MCF 10A (cell line): ENCODE data around the gene DESI2.

DNA sequence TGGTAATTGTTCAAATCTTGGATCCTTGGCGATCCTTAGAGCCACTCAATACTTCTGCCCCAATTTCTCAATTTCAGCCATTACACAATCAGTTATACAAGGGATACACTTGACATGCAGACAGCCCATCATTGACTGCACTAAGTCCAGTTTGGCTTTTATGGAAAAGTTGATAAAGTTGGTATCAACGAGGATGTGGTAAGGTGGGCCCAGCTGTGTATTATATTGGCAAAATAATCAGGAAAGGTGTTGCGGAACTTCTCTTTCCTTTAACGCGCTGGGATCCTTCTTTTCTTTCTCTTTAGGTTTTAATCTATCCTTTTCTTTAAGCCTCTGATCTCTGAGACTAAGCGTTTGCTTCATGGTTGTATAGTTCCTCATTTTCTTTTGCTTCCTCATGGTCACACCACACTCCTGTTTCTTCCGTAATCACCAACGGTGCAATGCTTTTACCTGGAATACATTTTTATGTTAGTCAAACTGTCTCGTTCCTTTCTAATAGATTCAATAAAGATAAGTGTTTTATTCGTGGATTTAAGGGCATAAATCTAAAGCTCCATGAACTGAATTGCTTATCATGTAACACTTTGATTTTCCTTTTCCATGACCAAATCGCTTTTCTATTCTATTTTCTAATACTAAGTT is 12.0 kb downstream of the SDCCAG8 start:
- PRO-cap, result no peak
- RRBS, result no CpG with 5 or more reads among the region's 11 CpGs

- PRO-cap, result no peak
- RRBS, result no CpG with 5 or more reads among the region's 13 CpGs
These were observed 60.8 kb downstream of the SDCCAG8 start for GRCh38 chr1:243316376-243317242.

DNA sequence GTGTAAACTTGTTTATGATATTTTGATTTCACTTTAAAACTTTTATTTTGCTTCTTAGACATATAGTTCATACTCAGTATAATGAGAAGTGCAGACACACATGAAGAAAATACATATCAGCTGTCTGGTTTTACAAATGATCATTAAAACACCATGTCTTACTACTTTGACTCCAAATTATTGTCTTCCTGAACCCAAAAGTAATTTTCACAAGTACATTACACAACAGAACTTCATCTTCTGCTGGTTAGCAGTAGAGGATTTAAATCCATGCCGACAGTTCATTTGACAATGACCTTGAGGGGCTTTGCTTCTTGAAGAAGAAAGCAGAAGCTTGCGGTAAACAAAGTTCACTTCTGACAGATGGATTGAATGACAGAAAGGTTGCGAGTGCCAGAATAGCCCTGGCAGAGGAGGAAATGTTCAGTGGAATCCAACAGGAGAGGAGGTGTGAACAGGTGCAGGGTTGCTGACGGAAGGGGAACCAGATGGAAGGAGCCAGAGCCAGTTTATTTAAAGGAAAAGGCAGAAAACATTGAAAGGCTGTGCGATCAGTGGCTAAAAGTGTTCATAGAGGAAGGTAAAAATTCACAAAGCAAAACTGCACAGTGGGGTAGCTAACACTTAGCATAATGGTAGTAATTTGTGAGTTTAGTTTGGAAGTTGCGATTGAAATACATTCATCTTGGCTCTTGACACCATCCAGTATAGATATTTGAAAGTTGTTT is 141.0 kb downstream of the SDCCAG8 start:
- PRO-cap, result no peak
- RRBS, result no CpG with 5 or more reads among the region's 6 CpGs

DNA sequence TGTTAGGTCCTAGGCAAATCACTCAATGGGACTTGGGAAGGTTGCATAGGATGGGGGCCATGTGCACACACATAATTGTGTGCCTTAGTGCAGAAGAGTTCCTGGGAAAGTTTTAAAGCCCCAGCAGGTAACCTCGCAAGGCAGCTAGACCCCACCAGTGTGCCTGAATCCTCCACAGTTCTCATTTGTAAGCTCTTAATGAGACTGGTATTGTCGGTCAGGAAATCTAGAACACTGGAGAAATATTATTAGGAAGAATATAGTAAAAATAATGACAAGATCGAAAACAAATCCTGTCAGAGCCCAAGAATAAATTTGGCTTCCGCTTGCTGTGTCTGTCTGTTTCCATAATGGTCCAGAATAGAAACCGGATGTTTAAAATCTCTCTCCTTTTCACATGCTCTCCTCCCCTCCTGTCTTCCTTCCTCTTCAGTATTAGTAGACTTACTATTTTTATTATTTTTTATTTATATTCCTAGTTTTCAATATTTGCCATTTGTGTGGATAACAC is 187.6 kb downstream of the SDCCAG8 start:
- PRO-cap, result no peak
- RRBS, result no CpG with 5 or more reads among the region's 5 CpGs

DNA sequence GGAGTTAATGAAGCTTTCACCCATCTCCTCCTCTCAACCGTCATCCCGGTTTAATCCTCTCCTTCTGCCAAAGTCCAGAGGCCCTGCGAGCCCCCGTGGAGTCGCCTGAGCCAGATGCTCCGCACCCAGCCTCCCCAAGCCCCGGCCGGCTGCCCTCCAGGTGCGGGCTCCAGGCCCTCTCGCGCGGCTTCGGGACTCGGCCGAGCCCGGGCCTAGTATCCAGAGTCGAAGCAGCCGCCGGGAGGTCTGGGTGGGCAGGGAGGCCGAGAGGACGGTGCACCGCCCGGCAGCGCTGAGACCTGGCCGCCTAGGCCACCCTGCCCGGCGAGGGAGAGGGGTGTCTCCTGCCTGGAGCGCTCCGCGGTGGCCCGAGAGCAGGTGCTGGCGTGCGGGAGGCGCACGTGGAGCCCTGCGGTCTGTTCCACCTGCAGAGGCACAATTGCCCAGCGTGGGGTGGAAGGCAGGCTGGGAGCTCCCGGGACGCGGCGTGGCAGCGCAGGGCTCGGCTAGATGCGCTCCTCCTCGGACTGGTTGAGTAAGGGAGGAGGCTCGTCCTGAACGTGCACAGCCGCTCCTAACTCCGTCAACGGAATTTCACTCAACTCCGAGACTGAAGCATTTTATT is 218.5 kb downstream of the SDCCAG8 start:
- PRO-cap, result no peak
- RRBS, result 96% methylated on average over 17 of the region's 51 CpGs

- PRO-cap, result no peak
- RRBS, result no CpG with 5 or more reads among the region's 5 CpGs
These were observed 290.1 kb downstream of the AKT3 start for GRCh38 chr1:243559944-243560427.

DNA sequence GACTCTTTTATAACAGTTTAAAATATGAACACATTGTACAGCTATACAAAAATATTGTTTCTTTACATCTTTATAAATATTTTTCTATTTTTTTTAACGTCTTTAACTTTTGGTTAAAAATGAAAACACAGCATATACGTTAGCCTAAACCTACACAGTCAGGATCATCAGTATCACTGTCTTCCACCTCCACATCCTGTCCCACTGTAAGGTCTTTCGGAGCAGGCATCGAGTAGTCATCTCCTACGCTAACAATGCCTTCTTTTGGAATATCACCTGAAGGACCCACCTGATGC is 254.6 kb downstream of the AKT3 start:
- PRO-cap, result no peak
- RRBS, result no CpG with 5 or more reads among the region's 5 CpGs

GRCh38 chr1:243729802-243730997 is 119.8 kb downstream of the AKT3 start:
- PRO-cap, result no peak
- RRBS, result 96% methylated on average over 2 of the region's 20 CpGs

- PRO-cap, result no peak
- RRBS, result no CpG with 5 or more reads among the region's 5 CpGs
These were observed 71.1 kb downstream of the AKT3 start for GRCh38 chr1:243778857-243779374.

DNA sequence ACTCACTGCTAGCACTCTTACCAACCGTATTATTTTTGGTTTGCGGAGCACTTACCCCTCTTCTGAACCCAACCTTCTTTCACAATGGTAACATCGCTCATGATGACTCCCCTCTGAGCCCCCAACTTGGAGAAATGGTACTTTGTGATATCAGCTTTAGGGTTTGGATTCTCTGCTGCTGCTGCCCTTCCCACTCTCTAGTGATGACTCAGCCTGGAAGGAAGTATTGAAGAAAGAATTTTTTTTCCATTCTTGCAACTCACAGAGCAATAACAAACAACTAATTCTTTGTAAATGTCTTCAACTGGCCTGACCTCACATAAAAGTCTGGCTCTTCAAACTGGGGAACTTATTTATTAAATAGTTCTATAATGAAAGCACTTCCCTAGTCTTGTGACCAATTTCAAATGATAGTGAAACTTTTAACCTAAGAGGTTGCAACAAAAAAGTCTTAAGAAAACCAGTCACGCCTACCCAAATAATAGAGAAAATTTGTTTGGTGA is 6.9 kb downstream of the AKT3 start:
- PRO-cap, result bidirectional peak, plus-strand start at position 309 of the sequence, minus-strand start at position 202 of the sequence
- RRBS, result no CpG with 5 or more reads among the region's 4 CpGs

GRCh38 chr1:244075231-244076043 is 24.4 kb downstream of the ZBTB18 start:
- PRO-cap, result no peak
- RRBS, result no CpG with 5 or more reads among the region's 15 CpGs

DNA sequence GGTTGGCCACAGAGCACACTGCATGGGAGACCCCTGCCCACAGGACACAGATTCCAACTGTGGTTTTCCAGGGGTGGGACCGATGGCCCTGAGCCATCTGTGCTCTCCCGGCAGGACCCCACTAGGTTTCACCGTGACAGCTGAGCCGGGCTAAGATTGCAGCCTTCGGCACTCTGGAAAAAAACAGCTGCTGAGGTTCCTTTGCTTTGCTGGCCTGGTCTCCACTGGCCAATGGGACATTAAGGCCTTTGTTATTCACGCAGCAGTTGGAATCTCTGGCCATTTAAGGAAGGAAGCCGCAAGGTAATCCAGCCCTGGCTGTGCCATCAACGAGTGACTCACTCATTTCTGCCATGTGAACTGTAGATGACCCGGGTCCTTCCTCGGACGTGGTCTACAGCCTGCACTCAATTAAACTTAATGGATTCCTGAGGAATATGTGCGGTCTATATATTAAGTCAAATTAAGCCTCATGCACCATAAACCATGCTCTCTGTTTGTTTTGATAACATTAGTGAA is 138.2 kb upstream of the C1orf100 start:
- PRO-cap, result bidirectional peak, plus-strand start at position 365 of the sequence, minus-strand start at position 175 of the sequence
- RRBS, result no CpG with 5 or more reads among the region's 12 CpGs

DNA sequence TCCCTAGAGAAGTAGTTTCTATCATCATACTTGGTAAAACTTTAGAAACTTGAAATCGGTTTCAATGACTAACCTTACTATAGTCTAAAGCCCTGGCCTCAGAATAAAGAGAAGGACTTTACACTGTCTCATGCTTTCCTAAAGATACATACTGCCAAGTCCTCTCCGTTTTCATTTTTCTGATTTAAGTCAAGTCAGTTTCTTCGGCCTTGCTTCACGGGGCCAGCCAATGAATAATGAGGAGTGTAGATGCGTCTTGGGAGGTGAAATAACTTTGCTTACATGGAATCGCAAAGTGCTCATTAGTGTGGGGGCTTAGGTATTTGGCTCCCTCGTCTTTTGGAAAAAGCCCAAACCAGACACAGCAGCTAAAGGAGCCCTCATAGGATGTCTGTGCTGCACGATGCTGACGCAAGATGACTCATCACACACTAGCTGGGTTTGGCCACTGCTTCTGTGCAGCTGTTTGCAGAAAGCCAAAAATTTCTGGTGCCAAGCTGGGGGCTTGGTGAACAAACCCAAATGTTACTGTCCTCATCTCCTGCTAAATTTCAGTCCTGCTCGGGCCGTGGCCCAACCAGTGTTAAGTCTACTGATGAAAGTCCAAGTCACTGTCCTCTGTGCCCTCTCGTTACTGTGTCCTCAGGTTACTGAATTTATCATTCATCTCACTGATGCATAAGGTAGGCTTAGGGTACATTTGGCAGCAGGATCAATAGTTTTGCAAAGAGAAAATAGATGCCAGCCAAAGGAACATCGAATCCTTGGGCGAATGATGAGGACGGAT is 78.7 kb upstream of the C1orf100 start:
- PRO-cap, result no peak
- RRBS, result no CpG with 5 or more reads among the region's 15 CpGs

DNA sequence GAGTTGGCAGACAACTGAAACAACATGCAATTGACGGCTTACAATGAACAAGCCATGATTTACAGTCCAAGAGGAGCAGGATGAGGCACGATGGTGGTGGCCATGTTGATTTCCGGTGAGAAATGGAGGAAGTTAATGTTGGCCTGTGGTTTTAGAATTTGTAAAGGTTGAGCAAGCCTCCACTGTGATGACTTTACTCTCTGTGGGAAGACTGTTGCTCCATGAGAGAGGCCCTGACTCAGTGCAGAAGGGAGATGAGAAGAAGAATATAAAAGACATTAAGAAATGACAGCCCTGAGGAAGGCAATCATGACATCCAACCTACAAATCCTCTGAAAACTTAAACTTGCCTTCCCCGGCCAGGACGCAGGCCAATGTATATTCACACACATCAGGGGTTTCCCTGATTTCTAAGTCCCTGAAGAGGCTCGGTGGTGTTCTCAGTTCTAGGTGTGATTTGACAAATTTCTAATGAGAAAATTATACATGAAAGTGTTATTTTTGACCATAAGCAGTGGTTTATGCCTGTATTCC is 32.7 kb upstream of the C1orf100 start:
- PRO-cap, result bidirectional peak, plus-strand start at position 236 of the sequence, minus-strand start at position 123 of the sequence
- RRBS, result no CpG with 5 or more reads among the region's 6 CpGs

DNA sequence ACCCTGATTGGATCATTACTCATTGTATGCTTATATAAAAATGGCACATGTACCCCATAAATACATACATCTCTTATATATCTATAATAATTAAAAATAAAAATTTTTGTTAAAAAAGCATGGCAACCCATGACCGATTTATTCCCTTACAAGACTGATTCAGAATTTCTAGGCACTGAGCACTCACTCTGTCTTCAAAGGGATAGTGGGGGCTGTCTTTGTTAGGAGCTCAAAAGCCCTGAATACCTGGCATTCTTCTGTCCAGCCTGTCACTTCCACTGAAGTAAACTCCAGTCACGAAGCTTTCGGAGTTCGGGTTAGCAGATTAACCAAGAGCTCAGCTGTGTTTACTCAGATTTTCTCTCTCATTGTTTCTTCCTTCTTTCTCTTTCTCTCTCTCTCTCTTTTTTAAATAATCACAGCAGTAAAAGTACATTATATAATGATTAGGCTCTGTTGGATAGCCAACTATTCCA is 9.2 kb downstream of the C1orf100 start:
- PRO-cap, result no peak
- RRBS, result no CpG with 5 or more reads among the region's 4 CpGs

- PRO-cap, result unidirectional peak, minus-strand start at chr1:244395620
- RRBS, result no CpG with 5 or more reads among the region's 11 CpGs
These were observed 42.8 kb downstream of the C1orf100 start for GRCh38 chr1:244395162-244395802.

DNA sequence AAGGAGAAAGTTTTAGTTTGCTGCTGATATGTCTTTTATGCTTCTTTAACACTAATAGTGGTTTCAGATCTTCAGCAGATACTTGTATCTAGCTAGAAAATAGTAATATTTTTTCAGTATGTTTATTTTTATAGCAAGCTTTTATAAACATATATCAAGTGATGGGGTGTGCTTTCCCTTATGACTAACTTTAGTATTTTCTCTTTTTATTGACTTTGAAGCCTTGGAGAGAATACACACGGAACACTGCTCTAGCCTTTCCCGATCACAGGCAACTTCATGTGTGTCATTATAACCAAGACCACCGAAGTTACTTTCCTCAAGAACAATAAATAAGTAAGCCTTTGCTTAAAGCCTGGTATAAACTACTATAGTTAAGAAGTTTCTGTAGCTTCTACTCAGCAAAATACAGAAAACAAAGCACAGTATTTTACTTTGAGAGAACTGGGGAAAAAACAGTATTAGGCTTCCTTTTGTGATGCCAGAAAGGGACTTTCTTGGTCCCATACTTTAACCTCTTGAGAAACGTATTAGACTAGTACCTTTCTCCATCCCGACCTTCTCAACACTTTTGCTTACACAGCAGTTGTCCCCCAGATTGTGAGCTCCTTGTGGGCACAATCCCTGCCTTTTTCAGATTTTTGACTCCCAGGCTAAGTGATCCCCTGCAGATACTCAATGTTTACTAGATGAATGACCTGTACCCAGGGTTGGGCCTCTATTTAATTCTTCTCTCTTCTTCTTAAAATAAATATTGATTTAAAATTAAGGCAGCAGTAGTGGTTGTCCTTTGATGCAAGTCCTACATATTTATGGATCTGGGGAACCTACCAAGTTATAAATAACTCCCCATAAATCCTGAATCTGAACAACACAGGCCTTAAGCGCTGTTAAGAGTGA is 3.2 kb downstream of the ADSS2 start:
- PRO-cap, result no peak
- RRBS, result no CpG with 5 or more reads among the region's 6 CpGs

GRCh38 chr1:244652814-244653906 is at the start of gene DESI2:
Gene DESI2 (plus strand): TSS chr1:244653126.
- PRO-cap, result bidirectional peak, plus-strand start at chr1:244652936, minus-strand start at chr1:244652721; bidirectional peak, plus-strand start at chr1:244653127, minus-strand start at chr1:244652963; bidirectional peak, plus-strand start at chr1:244653331, minus-strand start at chr1:244653315; bidirectional peak, plus-strand start at chr1:244654089, minus-strand start at chr1:244653765
- RRBS, result under 1% methylated on average over 38 of the region's 102 CpGs

GRCh38 chr1:244673076-244673541 is 20.2 kb downstream of the DESI2 start:
- PRO-cap, result no peak
- RRBS, result no CpG with 5 or more reads among the region's 3 CpGs

DNA sequence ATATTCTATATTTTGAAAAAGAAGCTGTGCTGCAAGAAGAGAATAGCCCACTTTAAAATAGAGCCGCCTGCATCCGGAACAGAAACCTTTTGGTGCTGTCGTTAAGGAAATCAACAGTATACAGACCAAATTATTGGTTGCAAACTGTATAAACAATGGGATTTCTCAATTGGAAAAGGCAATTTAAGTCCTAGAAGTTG is 25.7 kb downstream of the DESI2 start:
- PRO-cap, result no peak
- RRBS, result no CpG with 5 or more reads among the region's 3 CpGs